BE2C (cell line): ENCODE data around the genes ACTR3C, RARRES2 and AOC1.

DNA sequence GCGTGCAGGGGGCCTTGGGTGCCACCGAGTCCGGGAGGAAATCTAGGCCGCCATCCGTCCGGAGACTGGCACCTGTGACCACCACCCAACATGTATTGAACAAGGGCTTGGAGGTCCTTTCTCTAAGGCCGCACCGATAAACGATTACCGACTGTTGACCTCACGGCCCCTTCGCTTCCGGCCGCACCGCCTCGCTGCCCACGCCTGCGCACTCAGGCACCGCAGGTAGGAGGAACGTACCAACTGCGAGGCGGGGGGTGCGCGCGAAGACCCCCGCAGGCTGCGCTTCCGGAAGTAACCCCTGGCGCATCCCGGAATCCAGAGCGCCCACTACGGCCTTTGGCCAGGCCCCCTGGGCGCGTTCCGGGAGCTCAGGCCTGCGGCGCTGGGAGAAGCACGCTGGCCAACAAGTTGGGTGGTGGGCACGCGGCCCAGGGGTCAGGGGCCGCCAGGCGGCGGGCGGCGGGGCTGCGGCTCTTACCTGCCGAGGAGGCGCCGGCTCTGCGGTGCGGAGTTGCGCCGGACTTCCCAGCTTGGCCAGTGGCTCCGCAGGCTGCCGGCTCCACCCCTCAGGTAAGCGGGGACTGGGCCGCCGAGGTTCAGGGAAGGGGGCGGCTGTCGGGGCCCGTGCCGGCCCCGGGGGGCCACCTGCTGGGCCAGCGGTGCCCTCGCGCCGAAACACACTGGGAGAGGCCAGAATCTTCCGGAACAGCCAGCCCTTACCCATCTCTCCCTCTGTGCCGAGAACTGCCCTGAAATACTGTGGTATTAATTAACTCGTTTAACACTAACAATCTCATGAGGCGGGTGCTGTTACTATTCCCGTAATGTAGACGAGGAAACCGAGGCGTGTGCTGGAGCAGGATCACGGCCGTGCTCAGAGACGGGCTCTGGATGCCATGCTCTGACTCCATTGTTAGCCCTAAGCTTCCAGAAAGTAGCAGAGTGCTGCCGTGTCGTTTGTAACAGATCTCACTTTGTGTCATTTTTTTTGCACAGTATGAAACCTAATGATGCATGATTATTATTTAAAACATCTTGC lies at the start of gene ACTR3C:
ACTR3C (minus strand) TSS at position 558 of the 1,042 bp plus-strand sequence.
- RRBS = 2% methylated on average over 29 of the region's 80 CpGs

- RRBS = 21% methylated on average over 7 of the region's 53 CpGs
These were observed at the start of gene RARRES2 for GRCh38 chr7:150341408-150342425. Gene RARRES2 (minus strand): TSS chr7:150341629.

DNA sequence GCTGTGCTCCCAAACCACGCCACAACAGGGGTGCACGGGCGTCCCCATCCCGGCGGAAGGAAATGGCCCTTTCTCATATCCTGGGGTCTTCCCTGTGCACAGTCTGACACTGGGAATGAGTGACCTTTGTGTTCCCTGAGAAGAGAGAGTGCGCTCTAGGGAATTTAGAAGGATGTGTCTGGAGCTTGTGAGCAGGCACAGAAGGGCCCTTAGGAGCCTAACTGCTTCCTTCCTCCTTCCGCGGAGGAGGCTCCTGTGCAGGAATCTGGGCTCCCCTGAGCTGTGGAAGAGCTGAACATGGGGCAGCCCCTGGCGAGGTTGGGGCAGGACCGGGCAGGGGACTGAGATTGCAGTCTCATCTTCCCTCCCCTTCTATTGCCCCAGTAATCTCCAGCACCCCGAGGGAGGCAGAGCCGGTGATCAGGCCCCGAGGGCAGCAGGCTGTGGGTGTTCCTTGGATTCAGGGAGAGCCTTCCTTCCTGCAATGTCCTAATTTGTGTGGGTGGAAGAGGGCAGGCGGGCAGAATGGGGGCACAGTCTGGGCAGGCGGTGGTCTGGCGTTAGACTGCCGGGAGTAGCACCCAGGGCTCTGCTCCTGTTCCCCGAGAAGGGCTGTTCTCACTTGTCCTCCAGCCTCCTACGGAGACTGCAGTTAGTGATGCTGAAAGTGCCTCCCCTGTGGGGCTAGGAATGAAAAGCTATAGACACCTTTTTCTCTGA lies 1.4 kb downstream of the REPIN1 start:
- RRBS = 7% methylated on average over 3 of the region's 19 CpGs

DNA sequence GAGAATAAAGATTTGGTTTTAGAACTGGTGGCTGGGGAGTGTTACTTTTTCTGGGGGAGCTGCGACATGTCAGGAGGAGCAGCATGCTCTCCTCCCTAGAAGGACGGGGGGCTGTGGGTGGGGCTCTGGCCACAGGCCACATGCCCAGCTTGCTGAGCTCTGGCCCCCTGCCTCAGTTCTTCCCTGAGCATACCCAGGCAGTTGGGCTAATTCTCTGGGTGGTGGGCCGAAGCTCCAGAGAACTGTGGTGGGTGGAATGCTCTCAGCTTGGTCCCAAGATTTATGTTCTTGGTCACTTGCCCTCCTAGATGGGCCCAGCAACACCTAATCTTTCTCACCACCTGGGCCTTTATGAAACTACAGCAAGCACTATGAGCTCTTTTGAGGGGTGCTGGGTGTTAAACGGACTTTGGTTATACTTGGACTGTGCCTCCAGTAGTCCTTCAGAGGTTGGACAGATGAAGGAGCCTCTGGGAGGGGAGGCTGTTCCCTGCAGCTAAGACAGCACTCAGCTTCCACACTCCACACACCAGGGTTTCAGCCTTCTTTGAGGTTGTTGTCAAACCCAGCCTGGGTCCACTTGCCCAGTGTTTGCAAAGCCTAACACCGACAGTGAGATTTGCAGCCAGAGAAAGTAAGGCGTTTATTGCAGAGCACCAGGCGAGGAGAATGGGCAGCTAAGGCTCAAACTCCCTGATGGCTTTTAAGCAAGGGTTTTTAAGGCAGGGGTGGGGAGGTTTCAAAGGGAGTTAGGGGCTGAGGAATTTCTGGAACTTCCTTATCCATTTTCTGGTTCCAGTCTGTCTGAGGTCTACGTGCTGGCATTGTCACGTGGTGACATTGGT lies 4.9 kb upstream of the ZNF775 start:
- RRBS = no CpG with 5 or more reads among the region's 9 CpGs

- RRBS = no CpG with 5 or more reads among the region's 4 CpGs
These were observed 2.0 kb upstream of the ZNF775 start for GRCh38 chr7:150377048-150377590.

GRCh38 chr7:150402568-150403376 lies 2.7 kb upstream of the ENSG00000284691 start:
- RRBS = no CpG with 5 or more reads among the region's 15 CpGs

GRCh38 chr7:150408227-150408640 lies 2.8 kb downstream of the ENSG00000284691 start:
- RRBS = 89% methylated on average over 19 of the region's 27 CpGs

DNA sequence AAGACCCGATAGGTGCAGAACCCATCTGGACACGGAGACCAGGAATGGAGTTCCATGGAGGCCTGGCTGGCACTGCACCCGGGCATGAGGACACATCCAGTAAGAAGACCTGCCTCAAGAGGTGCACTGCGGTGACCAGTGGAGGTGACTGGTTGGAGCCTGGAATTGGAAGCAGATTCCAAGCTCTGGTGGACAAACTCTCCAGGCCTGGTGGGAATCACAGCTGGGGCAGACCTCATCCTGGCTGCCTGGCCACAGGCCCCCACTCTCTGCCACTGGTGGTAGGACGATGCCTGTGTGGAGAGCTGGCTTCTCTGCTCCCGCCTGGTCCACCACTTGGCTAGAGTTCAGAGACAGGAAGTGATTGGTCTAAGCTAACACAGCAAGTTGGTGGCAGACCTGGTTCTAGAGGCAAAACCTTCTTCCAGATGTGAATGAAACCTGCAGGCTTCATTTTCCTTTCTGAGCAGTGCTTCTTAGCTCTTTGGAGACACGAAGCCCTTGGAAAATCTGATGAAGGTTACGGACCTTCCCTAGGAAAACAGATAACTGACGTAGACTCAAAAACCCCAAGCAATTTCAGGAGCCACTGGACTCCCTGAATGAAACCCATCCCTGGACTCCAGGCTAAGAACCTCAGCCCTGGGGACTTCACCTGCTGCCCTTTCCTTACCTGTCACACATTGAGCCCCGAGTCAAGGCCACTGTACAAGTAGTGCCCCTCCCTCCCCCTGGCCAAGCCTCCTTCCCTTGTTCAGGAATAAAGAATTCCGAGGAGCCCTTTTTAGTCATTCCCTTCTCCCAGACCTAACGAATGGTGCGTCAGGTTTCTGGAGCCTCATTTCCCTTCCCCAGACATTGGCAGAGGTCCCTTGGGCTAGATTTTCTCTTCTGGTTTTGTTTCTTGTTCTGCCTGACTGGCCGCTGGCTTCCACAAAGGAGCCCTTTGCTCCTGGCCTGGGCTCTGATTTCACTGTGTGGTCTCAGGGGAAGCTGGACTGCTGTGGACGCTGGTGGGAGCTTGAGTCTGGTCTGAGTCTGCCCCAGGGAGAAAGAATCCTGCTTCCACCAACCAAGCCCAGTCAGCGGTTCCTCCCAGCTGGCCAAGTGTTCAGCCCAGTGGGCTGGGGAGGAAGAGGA lies 5.1 kb downstream of the ENSG00000284691 start:
- RRBS = no CpG with 5 or more reads among the region's 16 CpGs

- RRBS = no CpG with 5 or more reads among the region's 7 CpGs
These were observed 21.7 kb upstream of the GIMAP8 start for GRCh38 chr7:150428655-150429176.

- RRBS = no CpG with 5 or more reads among the region's 21 CpGs
These were observed 27.1 kb downstream of the GIMAP8 start for GRCh38 chr7:150477295-150478133.

DNA sequence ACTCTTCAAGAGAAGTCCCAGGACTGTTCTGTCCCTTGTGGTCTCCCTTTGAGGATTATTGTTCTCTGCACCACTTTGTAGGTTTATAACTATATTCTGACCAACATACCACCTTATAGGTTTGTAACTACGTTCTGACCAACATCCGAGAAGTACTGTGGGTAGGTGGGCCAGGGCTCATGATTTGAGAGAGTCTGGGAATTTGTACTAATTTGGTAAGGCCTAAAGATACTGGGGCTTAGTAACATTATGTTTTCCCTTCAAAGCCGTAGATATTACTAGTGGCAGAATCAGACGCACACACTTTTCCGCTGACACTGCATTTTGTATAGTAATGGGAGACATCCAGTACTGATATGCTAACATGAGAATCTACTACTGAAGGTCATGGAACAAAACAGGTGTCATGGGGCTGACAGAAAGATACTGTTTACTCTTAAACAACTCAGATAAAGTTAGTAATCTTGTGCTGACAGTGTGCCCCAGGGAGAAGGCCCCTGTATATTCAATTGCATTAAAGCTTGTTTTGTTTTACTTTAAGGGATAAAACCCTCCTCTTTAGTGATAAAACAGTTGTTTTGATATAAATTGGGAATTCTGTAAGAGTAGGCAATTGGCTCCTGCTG lies 11.1 kb upstream of the GIMAP7 start:
- RRBS = no CpG with 5 or more reads among the region's 5 CpGs

DNA sequence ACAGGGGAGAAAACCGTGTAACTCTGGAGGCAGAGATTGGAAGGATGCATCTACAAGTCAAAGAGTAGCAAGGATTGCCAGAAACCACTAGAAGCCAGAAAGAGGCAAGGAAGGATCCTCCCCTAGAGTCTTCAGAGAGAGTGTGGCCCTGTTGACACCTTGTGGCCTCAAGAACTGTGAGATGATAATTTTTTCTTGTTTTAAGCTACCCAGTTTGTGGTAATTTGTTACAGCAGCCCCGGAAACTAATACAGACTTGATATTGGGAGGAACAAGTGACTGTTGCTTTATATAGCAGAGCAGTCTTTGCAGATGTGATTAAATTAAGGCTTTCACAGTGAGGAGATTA lies 3.6 kb upstream of the GIMAP7 start:
- RRBS = no CpG with 5 or more reads among the region's 2 CpGs

- RRBS = no CpG with 5 or more reads among the region's 1 CpG
These were observed 2.5 kb downstream of the GIMAP7 start for GRCh38 chr7:150516901-150517924.

DNA sequence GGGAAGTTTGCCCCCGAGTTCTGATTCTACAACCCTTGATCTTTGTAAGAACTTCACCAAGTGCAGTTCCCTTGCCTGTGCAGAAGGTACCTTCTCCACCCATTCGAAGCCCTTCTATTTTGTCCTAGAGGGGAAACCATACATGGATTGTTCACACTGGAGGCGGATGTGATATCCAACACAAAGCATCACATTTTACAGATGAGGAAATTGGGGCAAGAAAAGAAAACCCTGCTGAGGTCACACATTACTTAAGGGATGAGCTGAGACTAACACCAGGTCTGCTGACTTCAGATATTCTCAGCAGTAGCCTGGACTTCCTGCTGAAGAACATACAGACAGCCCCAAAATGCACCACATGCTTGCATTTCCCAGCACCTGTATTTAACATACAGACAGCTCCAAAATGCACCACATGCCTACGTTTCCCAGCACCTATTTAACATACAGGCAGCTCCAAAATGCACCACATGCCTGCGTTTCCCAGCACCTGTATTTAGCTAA lies 11.1 kb downstream of the GIMAP5 start:
- RRBS = no CpG with 5 or more reads among the region's 5 CpGs

DNA sequence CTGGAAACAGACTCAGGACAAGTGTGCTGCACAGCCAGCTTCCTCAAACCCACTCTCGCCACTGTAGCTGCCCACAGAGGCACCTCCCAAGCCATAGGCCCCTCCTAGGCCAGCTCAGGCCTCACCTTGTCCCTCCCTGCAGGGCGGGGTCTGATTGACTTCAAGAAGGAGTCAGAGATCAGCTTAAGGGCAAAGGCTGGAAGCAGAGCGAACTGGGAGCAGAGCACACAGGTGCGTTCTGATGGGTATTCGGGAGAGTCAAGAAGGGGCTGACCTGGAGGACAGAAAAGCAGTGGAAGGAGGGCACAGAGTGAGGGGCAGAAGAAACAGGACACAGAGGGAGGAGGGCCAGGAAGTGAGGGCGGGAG lies at the start of gene AOC1:
AOC1 (plus strand) TSS at position 190 of the 368 bp plus-strand sequence.
- RRBS = no CpG with 5 or more reads among the region's 6 CpGs

DNA sequence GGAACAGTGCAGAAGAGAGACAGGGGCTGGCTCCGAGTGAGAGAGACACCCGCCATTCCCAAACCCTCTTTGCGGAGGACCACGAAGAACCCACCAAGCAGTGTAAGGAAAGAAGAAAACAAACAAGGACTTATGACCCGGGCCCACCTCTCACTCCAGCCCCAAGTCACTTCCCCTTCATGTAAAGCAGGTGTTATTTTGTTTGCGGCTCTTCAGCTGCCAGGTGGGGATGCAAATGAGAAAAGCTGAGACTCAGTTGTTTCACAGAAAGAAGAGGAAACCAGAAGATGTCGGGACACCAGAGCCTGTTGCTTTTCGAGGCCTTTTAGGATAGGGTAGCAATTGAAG lies 45.1 kb downstream of the AOC1 start:
- RRBS = no CpG with 5 or more reads among the region's 8 CpGs

- RRBS = 51% methylated on average over 2 of the region's 27 CpGs
These were observed 31.0 kb downstream of the KCNH2 start for GRCh38 chr7:150947079-150947627.

DNA sequence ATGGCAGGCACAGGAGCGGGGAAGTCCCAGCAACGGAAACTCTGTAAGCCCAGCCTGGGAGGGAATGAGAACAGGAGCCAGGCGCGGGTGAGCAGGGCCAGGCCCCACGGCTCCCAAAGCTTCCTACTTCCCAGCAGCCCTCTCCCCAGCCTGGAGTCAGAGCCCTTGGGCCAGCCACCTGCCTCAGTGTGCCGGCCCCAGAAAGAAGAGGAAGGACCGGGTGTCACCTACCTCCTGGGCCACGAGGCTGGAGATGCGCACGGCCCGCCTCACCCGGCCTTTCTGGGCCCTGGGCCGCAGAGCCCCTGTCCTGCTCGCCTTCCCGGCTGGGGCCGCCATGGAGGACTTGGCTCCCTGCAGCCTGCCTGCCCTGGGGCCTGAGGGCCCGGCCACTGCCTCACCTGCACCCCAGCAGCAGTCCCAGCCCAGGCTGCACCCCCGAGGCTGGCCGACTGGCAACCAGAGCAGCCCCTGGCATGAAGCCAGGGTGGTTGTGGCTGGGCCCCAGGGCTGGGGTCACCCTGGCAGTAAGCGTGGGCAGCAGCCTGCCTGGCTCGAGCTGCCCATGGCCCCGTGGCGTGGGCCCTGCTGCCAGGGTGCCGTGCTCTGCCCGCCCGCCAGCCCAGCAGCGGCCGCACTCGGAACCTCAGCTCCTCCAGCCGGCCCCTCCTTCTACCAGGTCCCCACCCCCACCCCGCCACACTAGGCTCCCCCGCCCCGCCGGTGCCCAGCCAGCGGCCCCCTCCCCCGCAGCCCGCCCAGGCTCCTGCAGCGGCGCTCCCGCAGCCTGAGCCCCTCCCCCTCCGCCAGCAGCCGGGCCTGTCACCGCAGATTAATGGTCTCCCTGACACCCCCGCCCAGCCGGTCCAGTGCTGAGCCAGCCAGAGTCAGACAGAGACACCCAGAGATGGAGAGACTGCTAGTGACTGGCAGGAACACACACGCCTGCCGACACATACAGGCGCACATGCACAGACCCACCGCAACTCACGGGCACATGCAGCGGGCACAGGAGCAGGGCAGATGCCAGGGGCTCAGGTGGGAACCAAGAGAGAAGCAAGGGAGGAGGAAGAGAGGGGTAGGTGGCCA lies 22.6 kb downstream of the KCNH2 start:
- RRBS = 9% methylated on average over 24 of the region's 51 CpGs

GRCh38 chr7:151018085-151019074 lies 5.9 kb downstream of the ATG9B start:
- RRBS = 2% methylated on average over 5 of the region's 102 CpGs